ENCODE measurements around a stretch of chr5.

DNA sequence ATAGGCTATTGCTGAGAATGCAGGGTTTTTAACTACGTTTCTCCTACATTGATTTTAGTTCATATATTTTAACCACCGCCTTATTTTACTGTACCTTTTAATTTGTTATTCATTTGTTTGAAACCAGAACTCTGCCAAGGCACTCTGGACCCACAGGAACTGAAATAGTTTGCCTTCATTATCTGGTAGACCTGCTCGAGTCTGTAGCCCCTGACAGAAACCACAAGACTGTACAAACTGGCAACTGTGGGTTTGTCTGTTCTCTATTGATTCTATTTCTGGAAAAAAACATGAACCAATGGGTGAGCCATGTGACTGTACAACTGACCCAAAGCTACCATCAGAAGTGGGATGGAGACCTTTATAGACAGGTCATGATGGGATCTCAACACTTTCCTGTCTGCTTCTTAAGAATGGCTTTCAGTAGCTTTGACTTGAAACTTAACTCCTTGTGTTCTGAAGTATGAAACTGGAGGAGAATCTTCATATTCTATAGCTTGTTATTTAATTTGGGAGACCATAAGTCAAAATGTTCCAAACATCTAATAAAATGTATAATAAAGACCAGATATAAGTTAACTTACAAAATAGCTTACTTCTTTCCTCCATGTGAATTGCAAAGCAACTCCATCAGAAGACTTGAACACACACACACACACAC, 388.5 kb upstream of the MEF2C start:
- PRO-cap: no peak

DNA sequence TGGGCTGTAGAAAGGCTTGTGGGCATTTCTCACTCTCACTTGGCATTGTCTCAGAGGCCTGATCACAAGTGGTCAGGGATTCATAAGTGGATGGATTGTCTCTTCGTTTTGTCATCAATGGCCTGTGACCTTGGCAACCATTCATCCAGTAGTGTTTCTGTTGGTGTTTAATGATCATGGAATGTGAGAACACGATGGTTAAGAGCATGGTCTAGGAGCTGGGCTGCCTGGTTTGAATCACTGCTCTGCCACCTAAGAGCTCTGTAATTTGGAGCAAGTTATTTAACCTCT, 430.0 kb upstream of the MEF2C start:
- PRO-cap: no peak

DNA sequence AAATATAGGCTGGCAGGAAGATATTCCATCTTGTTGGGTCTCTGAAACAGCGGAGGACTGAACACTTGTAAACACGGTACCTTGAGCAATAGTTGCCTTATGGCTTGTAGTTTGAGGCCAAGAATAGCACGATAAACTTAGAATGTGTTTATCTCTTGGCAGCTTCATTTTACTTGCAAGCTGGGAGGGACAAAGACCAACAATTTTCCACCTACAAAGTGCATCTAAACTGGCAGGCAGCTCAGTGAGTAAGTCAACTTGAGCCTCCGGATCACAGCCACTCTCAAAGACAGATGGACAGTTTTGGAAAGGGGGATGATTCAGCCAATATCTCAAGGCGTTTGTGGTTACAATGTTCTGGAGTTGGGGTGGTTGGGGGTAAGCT, 652.6 kb downstream of the CETN3 start:
- PRO-cap: no peak

- PRO-cap: no peak
These were observed 27.1 kb downstream of the POLR3G start for GRCh38 chr5:90501649-90502198.

DNA sequence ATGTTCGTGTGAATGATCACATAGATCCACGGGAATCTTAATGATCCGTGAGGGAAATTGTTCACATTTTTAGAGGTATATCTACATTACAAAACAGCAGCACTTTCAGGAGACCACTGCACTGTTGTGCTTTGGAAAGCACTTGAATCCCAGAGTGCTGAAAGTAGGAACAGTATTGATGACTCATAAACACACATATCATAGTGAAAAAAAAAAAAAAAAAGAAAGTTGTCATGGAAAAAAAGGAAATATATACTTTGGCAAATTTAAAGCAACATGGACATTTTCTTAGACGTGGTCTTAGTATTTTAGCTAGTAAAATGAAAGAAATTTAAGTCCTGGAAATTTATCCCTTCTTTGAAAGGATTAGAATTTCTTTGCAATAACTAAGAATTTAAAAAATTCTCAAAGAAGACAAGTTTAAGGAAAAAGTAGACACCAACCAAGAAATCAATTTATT, 55.4 kb downstream of the ADGRV1 start:
- PRO-cap: no peak

- PRO-cap: no peak
These were observed 84.3 kb downstream of the ADGRV1 start for GRCh38 chr5:90642836-90643350.

GRCh38 chr5:90934046-90934493, 375.5 kb downstream of the ADGRV1 start:
- PRO-cap: no peak

- PRO-cap: no peak
These were observed 276.2 kb downstream of the ARRDC3 start for GRCh38 chr5:91106799-91107502.

GRCh38 chr5:91212275-91213130, 170.6 kb downstream of the ARRDC3 start:
- PRO-cap: unidirectional peak, plus-strand start at chr5:91213047

DNA sequence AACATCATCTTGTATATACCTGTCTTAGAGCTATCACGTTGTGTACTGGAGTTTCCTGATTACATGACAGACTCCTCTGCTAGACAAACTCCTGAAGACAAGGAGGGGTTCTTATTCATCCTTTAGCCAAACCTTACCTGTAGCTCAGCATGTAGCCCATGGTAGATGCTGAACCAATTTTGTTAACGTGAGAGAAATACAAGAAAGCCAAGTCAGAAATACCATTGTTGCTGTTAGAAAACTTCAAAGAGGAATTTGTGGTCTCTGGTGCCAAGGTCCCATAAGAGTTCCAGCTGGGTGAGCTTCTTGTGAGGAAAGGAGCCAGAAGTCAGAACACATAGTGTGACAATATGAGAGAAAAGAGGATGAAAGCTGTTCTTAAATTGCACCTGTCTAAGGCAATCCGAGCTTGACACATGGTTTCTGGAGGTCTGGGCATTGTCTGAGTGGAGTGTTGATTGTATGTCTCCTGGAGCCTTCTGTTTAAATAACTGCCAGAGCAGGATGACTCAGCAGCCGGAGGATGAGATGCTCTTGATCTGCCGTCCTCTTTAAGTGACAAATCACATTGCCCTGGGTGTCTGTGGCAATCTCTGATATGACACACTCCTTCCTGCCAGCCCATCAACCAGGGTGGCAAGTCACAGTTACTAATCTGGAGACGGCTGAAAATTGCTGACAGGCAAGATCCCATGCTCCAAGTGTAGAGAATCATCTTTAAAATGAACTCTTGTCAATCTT, 69.0 kb downstream of the ARRDC3 start:
- PRO-cap: bidirectional peak, plus-strand start at position 658 of the sequence, minus-strand start at position 460 of the sequence

GRCh38 chr5:91379691-91380482, 3.2 kb downstream of the ARRDC3 start:
- PRO-cap: bidirectional peak, plus-strand start at chr5:91380406, minus-strand start at chr5:91380233

- PRO-cap: no peak
These were observed 1.6 kb upstream of the ARRDC3 start for GRCh38 chr5:91384691-91385103.

DNA sequence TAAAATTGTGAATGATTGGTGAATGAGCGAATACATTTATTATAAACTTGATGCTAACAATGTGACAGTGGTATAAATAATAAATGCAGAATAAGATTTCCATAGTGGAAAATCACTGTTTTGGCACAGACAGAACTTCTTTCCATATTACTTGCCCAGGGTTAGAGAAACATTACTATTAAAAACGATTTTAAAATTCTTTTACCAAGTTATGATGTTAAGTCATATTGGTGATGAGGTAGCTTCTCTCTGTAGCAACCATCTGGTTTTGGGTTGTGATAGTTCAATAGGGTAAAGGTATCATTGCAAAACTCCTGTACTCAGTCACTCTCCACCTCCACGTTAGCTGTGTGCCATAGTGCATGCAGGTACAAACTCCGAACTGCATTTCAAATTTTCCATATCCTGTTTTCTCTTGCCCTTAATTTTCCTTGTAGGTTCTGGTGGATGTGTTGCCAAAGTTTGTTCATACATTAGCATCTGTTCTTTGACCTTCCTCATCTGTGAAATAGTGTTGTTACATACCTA, 53.0 kb upstream of the ARRDC3 start:
- PRO-cap: no peak

DNA sequence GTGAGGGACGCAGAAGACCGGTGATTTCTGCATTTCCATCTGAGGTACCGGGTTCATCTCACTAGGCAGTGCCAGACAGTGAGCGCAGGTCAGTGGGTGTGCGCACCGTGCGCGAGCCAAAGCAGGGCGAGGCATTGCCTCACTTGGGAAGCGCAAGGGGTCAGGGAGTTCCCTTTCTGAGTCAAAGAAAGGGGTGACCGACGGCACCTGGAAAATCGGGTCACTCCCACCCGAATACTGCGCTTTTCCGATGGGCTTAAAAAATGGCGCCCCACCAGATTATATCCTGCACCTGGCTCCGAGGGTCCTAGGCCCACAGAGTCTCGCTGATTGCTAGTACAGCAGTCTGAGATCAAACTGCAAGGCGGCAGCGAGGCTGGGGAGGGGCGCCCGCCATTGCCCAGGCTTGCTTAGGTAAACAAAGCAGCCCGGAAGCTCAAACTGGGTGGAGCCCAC, 369.8 kb upstream of the NR2F1 start:
- PRO-cap: no peak

DNA sequence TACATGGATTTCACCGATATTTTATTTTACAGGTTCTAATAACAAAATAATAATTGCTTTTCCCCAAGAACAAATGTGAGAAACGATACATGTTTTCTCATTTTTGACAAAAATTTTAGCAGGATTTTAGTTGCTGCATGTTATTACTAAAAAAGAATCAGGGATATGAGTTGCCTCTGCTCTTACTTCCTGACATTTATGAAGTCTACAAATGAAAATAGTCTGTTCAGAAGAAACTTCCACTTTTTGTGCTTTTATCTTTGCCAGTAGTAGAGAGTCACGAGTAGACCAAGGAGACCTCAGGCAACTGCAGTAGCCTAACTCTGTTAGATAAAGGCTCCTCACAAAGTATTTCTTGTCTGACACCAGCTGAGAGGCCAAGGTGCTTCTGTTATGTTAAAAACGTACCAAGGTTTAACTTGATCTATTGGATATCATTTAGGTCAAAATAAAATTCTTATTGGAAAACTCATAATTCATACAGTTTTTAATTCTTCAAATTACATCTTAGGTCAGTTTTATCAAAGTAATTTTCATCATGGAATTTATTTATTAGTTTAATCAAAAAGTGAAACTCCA, 335.9 kb upstream of the NR2F1 start:
- PRO-cap: no peak

GRCh38 chr5:93579401-93580401, 3.3 kb upstream of the NR2F1 start:
- PRO-cap: no peak

DNA sequence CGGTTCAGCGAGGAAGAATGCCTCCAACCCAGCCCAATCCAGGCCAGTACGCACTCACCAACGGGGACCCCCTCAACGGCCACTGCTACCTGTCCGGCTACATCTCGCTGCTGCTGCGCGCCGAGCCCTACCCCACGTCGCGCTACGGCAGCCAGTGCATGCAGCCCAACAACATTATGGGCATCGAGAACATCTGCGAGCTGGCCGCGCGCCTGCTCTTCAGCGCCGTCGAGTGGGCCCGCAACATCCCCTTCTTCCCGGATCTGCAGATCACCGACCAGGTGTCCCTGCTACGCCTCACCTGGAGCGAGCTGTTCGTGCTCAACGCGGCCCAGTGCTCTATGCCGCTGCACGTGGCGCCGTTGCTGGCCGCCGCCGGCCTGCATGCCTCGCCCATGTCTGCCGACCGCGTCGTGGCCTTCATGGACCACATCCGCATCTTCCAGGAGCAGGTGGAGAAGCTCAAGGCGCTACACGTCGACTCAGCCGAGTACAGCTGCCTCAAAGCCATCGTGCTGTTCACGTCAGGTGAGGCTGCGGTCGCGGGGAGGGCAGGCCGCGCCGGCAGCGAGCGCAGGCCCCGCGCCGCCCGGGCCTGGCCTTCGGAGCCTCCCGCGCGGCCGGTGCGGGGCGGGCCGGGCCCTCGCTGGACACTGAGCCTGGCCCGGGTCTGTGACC, 5.0 kb downstream of the NR2F1 start:
- PRO-cap: no peak

DNA sequence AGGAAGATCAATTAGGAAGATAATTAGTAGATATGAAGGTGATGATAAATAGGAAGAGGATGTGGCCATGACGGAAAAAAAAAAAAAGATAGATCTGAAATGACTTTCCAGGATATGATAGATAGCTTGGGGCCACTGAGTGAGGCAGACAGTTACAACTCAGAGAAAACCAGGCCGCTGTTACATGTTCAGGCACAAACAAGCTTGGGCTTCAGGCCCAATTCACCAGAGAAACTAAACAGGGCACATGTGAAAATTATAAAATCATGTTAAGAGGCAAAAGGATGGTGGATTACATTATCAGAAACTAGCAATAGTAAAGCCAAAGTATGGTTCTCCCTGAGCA, 43.1 kb downstream of the KIAA0825 start:
- PRO-cap: no peak

- PRO-cap: no peak
These were observed 257.5 kb downstream of the MCTP1 start for GRCh38 chr5:95027367-95027820.

GRCh38 chr5:95087547-95087815, 197.4 kb downstream of the MCTP1 start:
- PRO-cap: no peak

Data from penis (tissue), 1 donor.